Fibroblast of the aortic adventitia (primary cell): ENCODE measurements around a stretch of chr13.

GRCh38 chr13:107401721-107402304 lies 465.5 kb downstream of the NALF1 start:
- CAGE, long polyA plus RNA, result no peak

- CAGE, long polyA plus RNA, result no peak
Observed at GRCh38 chr13:107912807-107913195, 45.5 kb upstream of the NALF1 start.

- CAGE, long polyA plus RNA, result no peak
Observed at GRCh38 chr13:107926649-107927032, 59.3 kb upstream of the NALF1 start.

DNA sequence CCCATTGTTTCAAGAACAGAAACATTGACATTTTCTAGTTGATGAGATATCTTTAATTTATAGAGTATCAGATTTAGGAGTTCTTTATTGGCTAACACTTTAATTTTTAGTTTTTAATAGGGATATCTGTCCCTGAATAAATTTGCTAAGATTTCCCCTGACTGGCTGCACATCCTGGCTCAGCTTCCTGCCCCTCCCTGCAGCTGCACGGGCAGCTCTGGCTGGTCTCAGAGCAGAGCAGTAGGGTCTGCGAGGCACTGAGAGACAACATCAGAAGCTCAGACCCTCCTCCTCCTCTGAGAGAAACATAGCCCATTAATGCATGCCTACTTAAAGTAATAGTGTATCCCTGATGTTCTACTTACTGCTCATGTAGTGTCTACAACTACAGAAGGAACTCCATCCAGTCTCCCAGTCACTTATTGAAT lies 139.2 kb downstream of the TNFSF13B start:
- CAGE, long polyA plus RNA, result no peak

- CAGE, long polyA plus RNA, result no peak
Observed at GRCh38 chr13:109154089-109155017, 524.9 kb downstream of the MYO16 start.

DNA sequence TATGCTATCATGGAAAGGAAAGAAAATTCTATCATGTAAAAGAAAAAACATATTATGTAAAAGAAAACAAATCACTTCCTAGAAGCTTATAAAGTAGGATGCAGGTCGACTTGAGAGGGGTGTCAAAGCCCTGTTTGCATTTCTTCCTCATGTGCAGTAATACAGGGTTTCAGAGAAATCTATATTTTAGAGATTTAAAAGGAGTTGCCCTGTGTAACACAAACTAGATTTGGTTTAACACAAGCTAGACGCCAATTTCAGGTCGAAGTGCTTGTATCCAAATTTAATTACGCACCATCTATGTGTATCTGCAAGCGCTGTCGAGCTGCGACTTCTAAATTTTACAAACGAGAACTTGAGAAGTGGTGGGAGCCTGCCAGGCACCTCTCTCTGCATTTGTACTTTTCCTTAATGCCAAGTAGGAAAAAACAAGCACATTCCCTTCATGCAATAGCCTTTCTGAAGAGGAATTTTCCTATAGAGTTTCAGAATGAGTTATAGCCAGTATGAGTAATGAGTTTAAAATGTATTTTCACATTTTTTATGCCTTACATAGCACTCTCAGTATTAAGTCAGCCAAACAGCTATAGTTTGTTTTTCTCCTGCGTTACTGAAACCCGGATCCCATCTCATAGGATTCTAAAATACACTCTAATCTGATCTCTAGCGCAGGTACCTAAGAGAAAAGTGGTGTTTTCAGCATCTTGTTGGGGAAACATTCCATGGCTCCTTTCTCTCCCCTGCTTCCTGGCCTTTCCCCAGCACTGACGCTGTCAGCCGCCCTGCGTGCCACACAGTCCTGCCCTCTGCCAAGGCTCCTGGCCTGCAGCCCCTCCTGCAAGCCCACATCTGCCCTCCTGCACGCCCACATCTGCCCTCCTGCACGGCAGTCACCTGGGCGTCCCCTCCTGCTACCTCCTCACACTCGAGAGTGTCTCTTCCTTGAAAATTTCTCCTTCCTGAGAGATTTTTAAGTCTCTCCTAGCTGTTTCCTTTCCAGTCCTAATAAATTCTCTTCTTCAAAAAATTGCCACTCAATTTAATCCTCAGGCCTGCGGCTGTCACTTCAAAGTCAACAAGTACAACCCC lies 526.9 kb downstream of the MYO16 start:
- CAGE, long polyA plus RNA, result no peak

GRCh38 chr13:109651748-109652521 lies 134.4 kb downstream of the IRS2 start:
- CAGE, long polyA plus RNA, result no peak

- CAGE, long polyA plus RNA, result no peak
Observed at GRCh38 chr13:109685256-109685951, 101.0 kb downstream of the IRS2 start.

DNA sequence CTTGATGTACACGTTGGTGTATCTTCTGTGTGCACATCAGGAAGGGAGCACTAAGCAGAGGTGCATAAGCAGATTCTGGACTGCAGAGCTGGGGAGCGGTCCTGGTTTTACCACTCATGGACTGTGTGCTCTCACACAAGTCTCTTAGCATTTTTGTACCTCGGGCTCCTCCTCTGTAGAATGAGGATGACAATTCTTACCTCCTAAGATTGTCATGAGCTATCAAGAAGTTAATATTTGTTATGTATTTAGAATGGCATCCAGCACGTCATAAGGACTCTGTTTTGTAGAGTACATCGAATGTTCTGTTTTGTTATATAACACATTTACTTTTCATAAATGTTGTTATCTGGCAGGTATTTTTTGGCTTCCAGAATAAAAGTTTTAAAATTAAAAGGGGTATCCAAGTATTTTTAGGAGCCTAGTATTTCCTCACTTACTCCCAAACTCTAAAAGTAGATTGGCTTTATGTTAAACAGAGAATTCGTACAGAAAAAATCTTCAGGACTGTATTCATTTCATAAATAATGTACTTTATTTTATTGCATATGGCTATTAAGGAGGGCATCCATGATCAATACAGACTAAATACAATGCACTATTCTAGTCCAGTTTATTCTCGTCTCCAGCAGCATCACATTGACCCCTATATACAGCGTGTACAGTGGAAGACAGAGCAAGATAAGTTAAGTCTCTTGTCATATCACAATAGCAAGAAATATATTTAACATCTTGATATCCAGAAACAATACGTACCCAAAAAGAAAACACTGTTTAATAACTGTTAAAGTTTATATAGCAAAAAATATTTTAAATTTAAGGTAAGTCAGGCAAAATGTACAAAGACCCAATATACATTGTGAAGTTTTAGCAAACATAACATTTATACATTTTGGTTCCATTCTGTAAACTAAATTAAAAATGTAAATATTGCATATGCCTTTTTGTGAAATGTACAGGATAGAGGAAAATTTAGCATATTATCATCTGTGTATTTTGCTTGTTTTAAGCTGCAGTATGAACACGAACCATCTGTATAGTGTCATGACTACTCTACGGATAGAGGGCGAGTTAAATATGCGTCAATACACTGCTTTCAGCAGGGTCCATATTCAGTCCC lies 32.7 kb downstream of the IRS2 start:
- CAGE, long polyA plus RNA, result no peak

DNA sequence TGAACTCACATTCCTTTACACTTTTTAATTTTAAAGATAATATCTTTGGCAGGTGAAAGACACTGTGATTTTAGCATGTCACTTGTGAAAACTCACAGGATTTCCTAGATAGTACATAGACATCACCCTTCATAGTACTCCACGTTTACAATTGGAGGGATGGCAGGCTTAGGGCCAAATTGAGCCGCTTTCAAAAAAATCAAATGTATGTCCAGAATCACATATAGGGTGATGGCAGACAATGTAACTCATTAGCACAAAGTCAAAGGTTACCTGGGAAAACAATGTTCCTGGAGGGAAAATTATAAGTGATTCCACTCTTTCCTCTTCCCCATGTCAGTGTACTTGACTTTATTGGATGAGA lies 112.2 kb upstream of the IRS2 start:
- CAGE, long polyA plus RNA, result no peak

- CAGE, long polyA plus RNA, result no peak
Observed at GRCh38 chr13:110045051-110045706, 258.8 kb upstream of the IRS2 start.

GRCh38 chr13:110155001-110155619 lies 151.8 kb downstream of the COL4A1 start:
- CAGE, long polyA plus RNA, result no peak

- CAGE, long polyA plus RNA, result no peak
Observed at GRCh38 chr13:110233099-110233908, 73.7 kb downstream of the COL4A1 start.

GRCh38 chr13:110258706-110259248 lies 48.2 kb downstream of the COL4A1 start:
- CAGE, long polyA plus RNA, result no peak

GRCh38 chr13:110264436-110265172 lies 42.4 kb downstream of the COL4A1 start:
- CAGE, long polyA plus RNA, result no peak

GRCh38 chr13:110282439-110282976 lies 24.4 kb downstream of the COL4A1 start:
- CAGE, long polyA plus RNA, result no peak

DNA sequence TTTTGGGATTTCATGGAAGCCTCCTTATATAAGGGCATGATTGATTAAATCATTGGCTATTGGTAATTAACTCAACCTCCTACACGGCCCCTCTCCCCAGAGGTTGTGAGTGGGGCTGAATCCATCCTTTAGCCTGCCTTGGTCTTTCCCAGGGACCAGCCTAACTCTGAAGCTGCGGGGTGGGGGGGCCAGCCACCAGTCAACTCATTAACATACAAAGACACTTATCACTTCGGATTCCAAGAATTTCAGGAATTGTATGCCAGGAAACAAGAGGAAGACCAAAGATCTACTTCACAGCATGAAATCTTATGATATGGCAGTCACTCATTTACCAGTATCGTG lies 9.9 kb downstream of the COL4A1 start:
- CAGE, long polyA plus RNA, result no peak

DNA sequence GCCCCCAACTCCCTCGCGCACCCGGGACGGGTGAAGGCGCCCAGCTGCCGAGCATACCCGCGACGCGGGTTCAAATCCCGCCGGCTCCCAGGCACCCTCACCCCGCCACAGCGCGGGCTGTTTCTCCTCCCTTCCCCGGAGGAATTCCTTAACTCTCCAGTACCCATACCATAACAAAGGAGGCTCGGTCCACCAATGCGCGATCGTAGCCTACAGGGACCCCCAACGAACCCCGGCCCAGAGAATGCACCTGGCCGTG lies 456 bp downstream of the COL4A1 start:
- CAGE, long polyA plus RNA, result no peak

- CAGE, long polyA plus RNA, result no peak
Observed at GRCh38 chr13:110319448-110320662, 12.8 kb downstream of the COL4A2 start.

GRCh38 chr13:110343120-110343812 lies 36.2 kb downstream of the COL4A2 start:
- CAGE, long polyA plus RNA, result no peak